Left common carotid artery plus branches (tissue), 1 donor: ENCODE data around the genes ZNF567 and DPF1.

DNA sequence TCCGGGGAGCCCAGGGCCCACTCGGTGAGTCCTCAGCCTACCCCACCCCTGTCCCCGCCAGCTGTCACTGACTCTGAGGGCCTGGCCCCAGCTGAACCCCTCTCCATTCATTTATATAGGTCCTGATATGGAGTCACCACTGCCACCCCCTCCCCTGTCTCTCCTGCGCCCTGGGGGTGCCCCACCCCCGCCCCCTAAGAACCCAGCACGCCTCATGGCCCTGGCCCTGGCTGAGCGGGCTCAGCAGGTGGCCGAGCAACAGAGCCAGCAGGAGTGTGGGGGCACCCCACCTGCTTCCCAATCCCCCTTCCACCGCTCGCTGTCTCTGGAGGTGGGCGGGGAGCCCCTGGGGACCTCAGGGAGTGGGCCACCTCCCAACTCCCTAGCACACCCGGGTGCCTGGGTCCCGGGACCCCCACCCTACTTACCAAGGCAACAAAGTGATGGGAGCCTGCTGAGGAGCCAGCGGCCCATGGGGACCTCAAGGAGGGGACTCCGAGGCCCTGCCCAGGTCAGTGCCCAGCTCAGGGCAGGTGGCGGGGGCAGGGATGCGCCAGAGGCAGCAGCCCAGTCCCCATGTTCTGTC is 11.8 kb downstream of the ARHGAP33 start:
- PRO-cap, result no peak

DNA sequence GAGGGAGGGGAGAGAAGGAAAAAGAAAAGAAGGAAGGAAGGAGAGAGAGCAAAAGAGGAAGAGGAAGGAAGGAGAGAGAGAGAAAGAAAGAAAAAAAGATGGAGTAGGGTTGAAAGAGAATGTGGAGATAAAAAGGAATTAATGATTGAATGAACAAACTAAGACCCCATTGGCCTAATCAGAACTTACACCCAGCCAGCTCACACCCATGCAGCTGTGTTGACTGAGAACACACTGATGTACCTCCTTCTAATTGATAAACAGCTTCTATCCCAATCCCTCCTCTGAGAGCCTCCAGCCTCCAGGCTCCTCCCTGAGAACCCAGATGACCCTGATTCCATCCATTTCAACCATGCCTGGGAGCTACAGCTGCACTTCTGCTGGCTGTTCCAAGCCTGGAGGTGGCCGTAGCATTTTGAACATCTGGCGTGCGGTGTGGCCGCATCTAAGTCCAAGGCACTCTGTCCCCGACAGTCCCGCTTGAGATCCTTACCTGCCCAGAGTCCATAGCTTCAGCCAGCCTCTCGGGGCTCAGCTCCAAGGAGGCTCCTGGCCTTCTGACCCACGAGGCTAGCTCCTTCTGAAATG is 1.1 kb downstream of the PRODH2 start:
- PRO-cap, result no peak

DNA sequence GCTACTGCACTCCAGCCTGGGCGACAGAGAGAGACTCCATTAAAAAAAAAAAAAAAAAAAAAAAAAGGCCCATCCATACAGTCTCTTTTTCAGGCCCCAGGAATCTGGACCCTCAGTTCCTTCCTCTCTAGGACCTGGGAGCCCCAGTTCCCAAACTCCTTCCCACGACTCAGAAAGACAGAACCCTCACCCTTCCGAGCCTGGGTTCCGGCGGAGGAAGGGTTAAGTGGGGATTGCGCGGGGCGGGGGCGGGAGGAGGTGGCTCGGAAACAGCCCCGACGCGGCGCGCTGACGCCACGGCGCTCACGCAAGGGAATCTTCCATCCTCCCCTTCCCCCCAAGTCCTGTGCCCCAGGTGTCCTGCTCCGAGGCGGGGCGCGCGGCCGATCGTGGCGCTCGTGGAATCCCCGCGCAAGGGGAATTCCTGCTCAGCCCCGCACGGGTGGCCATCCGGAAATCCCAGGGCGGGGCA is 2.8 kb upstream of the HCST start:
- PRO-cap, result bidirectional peak, plus-strand start at position 361 of the sequence, minus-strand start at position 199 of the sequence

GRCh38 chr19:36420882-36422127 is 2.9 kb upstream of the ZFP82 start:
- PRO-cap, result no peak

GRCh38 chr19:36687122-36688416 is at the start of gene ZNF567:
ZNF567 (plus strand) TSS chr19:36687612.
- PRO-cap, result bidirectional peak, plus-strand start at chr19:36687631, minus-strand start at chr19:36687372

DNA sequence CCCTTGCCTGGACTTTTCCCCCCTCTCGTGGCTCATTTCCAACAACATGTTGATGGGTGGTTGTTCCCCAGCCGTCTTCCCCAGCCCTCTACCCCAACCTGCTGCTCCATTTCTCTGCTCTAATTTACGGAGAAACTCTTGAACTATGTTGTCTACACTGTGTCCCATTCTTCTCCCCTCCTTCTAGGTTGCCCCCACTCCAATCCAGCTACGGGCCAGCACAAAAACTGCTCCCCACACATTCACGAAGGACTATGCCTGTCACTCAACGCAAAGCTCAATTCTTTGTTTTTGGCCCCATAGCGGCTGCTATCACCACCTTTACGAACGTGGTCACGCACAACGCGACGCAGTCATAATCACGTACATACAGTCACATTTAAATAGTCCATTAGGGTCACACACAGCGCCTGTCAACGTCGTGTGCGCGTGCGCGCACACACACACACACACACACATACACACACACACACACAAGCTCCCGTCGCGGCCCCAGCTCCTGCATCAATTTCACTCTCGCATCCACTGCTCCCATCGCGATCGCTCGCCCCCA is 440 bp downstream of the ZNF790 start:
- PRO-cap, result no peak

- PRO-cap, result no peak
Observed at GRCh38 chr19:37696724-37697647, 22.6 kb downstream of the ZNF607 start.

DNA sequence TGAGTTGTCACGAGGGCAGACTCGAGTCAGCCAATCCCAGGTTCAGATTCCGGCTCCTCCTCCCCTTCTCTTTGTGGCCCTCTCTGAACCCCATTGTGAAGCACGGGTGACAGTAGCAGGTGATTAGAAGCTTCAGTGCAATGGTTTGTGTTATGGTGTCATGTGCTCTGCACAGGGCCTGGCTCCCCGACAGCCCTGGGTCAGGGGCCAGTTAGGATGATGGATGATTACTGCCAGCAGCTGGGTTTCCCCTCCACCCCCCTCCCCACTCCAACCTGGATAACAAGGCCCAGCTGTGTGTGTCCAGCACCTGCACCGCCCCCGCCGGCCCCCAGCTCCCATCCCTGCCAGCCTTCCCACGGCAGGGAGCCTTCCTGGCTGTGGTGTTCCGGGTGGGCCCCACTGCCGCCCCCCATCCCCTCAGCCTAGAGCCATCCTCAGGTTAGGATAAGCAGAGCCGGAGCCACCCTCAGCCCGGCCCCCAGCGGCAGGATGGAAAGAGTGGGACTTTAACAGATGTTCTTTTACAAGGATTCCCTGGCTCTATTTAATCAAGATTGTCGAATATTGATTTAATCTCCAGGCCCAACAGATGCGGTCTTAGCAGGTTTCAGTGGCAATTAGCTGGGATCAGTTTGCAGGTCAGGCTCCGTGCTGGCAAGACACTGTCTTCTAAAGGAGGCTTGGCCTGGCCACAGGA is 156.1 kb downstream of the SIPA1L3 start:
- PRO-cap, result no peak

- PRO-cap, result no peak
Observed at GRCh38 chr19:38223642-38224688, at the start of gene DPF1. DPF1 (minus strand) TSS chr19:38224222.

GRCh38 chr19:38303576-38303990 is 468 bp upstream of the C19orf33 start:
- PRO-cap, result no peak

DNA sequence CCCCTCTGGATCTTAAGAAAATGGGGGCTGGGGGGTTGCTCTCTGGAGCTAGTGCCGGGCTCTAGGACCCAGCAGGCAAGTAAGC is 126 bp upstream of the SPRED3 start:
- PRO-cap, result no peak

DNA sequence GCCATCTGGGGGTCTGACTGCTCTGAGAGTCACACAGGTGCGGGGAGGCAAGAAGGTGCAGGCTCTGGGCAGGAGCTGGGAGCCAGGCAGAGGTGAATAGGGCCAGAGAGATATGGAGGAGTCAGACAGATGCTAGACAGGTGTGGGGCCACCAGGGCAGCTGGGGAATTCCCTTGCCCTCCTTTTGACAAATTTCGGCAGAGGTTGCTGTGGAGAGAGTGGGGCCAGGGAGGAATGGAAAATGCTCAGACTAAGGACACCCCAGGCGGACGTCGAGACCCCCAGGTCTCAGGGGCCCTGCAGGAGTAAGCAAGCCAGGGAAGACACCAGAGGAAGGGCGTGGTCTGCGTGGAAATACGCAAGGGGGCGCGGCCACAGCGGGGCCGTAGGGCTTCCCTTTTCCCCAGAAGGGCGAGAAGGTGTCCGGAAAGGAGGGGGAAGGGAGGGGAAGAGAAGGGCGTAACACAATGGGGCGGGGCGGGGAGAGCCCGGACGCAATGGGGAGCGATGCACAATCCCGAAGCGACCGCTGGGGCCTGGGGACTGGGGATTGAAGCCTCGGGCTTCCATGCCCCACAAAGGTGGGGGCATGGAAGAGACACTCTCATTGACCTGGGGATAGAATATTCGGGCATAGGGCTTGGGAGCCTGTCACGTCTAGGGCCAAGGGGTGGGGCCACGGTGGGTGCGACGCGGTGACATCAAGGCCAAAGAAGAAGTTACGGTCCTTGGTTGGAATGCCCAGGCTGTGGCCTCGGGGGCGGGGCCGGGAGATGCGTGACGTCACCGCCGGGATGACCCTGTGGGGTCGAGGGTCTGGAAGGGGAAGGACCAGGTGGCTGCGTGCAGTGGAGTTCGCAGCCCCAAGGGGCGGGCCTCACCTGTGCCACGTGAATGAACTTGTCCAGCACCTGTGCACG is 8.2 kb downstream of the RASGRP4 start:
- PRO-cap, result no peak

DNA sequence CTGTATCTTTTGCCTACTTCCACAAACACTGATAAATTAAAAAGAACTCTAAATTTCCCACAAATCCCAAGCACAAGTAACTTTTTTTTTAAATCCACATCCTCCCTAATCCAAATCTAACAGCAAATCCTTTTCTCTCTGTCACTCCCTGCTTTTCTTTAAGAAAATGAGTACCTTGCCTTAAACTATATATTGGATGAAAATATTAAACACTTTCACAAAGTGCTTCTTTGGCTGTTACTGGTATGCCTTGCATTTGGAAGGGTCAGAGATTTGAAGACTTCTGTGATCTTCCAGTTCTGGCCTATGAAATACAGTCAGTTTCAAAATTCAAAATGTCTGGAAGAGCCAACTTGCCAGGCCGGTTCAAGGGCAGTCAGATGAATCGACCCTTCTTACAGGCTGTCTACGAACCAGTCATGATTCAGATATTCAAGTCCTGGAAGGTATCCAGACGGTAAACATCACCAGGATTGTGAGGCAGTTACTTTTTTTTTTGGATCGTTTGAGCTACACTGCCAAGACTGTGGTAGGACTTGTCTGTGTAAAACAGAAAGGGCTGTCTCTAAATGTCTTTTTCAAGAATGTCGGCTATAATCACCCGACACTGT is 11.0 kb downstream of the ACTN4 start:
- PRO-cap, result bidirectional peak, plus-strand start at position 508 of the sequence, minus-strand start at position 308 of the sequence

- PRO-cap, result no peak
Observed at GRCh38 chr19:38666645-38667046, 19.2 kb downstream of the ACTN4 start.

DNA sequence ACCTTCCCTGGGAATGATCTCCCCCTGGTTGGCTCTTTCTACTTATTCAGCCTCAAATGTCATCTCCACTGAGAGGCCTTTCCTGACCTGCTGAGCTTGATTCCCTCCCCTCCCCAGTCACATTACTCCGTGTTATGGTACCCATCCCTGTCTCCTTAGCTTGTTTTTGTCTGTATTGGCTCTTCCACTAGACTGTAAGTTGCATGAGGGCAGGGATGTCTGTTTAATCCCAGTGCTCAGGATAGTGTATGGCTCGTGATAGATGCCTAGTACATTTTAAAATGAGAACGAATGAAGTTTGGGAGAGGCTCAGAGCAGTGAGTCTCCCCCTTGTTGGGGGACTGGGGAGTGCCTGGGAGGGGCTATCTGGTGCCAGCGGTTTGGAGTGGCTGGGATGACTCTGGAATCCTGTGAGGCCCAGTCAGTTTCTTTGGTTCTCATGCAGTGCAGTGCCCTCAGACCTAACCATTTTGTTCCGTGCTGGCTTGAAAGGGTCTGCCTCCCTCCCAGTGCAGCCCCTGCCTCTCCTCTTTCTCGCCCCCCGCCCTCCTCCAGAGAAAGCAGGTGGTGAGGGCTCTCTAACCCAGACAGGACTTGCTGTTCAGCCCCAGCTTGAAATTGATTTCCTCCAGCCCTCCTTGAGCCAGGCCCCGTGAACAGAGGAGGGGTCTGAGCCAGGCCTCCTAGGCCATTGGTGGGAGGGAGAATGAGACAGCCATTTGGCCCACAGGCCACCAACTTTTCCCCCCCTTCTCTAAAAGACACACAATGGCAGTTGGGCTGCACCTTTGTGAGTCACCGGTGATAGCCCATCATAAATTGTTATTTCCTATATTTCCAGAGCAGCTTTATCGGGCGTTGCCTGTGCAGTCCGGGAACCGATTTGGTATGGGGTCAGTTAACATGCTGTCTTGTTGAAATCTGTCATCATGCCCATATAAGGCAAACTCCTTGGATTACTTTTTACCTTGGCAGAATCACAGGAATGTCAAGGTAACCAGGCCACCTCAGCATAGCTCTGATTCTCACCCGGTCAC is 35.7 kb downstream of the ACTN4 start:
- PRO-cap, result no peak

DNA sequence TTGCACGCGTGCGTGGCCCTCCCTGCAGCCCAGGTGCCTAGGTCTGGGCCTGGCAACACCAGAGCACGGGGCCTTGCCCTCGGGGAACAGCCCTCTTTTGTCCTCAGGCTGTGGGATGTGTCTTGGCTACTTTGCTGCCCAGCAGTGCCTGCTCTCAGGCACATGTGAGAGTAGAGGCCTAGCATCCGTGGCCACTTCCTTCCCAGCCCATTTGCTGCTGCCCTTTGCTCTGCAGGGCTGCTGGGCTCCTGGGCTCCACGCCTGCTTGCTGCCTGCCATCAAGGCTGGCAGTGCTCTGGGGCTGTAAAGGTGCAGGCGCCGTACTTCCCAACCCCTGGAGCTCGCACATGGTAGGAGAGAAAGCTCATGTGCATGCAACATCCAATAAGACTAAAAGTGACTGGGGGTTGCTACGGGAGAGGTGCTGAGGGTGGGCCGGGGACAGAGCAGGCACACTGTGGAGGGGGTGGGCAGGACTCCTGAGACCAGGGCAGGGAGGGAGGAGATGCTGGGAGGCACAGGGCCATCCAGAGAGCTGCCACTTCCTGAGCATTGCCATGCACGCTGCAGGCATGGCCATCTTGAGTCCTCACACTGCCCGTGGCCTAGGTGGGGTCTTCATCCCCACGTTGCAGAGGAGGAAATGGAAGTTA is 46.5 kb downstream of the CAPN12 start:
- PRO-cap, result no peak

DNA sequence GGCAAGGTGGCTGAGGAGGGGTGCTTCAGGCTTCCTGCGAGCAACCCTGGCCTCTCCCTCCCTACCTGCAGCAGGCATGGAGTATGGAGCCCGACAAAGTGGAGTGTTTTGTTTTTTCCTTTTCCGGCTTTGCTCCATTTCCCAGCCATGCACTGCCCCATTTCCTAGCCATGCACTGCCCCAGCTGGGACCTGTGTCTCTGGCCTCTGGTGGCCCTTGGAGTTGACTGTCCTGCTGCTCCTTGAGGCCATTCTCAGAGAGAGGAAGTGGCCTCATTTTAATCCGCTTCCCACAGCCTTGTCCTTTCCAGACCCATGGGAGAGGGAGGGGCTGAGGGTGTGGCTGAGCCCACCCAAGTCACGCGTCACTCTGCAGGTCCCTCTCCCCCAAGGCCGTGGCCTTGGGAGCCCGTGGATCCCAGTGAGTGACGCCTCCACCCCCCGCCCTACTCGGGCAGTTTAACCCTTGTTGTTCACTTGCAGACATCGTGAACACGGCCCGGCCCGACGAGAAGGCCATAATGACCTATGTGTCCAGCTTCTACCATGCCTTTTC is 34.4 kb downstream of the CAPN12 start:
- PRO-cap, result no peak

DNA sequence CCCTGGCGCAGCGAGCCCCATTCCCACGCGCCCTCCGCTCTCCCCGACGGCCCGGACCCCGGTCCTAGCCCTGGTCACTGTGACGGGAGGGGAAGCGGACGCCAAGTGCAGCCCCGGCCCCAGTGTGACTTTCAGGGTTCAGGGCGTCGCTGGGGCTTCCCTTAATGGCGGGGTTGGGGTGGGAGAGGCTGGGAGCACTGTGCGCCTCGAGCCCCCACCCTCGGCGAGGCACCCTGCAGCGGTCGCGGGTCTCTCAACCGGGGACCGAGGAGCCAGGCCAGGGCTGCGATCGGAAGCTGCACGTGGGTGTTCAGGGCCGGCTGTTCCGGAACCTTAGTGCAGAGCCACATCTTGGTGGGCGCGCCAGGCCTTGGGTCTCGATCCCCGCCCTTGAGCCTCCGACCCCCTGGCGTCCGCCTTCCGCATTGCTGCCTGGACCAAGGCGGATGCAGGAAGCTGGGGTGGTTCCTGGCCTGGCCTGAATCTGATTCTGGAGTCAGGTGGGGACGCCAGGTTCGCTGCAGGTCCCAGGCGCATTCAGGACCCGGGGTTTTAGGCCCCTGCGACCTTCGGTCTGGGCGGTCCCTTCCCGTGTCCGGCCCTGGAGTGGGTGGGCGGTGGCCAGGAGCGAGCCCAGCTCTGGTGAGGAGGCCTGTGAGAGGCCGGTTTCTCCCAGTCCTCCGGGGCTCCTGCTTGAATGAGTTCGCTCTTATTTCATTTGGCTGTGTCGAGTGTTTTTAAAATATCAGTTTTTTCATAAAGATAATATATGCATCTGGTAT is 3.6 kb downstream of the LGALS7B start:
- PRO-cap, result no peak

DNA sequence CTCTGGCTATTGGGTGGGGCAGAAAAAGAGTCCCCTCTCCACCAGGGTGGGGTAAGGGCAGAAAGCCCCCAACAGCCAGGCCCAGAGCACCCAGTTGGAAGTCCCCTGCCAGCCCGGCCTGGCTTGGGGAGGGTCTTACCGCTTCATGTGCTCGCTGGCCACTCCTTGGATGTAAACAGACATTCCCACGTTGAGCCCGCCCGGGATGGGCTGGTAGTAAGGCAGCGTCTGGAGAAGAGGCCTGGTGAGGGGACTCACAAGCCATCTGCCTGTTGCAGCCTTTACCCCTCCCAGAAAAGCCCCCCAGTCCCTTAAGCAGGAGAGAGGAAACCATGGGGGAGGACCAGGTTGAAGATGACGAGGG is 471 bp downstream of the LGALS4 start:
- PRO-cap, result no peak

DNA sequence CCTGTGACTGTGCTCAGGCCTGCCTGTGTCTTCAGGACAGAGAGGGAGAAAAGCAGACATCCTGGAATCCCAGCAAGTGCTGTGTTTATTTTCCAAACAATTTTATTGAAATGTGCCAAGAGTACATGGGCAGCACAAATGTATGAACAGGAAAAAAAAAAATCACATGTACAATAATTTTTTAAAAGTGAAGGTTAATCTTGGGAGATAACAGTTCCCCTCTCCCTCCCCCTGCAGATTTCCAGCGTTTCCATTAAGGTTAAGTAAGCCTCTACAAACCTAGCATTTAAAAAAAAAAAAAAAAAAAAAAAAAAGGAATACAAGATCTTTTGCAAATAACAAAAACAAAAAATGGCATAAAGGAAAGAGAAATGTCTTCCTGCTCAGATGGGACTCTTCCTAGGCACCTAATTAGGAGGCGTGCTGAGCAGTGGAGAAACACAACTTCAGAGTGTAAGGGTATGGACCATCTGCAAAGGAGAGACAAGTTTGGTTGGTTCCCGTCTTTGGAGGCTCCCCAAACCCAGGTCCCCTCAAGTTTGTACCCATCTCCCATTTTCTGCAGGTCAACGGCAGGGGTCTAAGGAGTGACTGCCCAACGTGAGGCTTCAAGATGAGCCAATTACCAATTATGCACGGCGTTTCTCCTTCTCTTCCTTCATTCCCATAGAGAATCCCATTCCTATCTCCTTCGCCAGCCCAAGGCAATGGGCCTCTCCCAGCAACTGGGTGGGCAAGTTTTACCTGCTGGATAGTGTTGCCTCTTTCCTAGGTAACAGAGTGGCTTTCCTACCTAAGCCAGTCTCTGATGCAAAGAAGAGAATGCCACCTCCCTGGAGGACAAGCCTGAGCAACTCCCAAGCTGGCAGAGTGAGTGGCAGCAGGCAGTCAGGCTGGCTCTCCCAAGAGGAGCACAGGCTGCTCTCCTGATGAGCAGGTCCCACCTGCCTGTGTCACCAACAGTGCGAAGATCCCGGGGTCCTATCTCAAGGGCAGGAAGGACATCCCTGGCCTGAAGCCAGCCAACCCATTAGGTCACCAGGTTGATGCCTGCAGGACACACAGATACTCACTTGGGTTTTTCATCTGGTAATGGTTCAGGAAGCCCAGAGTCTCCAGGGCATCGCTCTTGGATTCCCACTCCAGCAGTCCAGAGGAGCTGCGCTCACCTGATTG is 5.1 kb upstream of the ECH1 start:
- PRO-cap, result no peak